NCI-H460 (cell line): ENCODE data around the gene ZMYM5.

DNA sequence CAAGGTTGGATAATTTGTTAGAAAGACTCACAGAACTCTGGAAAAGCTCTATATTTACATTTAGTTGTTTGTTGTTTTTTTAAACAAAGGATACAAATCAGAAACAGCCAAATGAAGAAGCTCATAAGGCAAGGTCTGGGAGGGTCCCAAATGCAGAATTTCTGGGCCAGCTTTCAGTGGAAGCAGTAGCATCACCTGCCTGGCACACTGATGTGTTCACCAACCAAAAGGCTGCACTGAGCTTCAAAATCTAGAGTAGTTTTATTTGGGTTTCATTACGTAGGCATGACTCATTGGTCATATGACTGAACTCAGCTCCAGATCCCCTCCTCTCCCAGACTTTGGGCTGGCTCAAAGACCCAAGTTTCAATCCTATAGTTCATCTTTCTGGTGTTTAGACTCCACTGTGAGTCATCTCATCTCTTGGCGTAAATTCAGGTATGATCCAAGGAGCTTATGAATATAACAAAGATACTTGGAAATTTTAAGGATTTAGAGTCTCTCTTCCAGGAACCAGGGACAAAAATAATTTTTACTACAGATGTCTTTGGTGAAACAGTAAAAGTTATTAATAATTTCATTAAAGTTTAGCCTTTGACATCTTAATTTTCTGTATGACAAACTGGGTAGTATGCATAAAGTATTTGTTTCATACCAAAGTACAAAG lies 17.7 kb downstream of the ZMYM5 start:
RAMPAGE:
- cytosol, long total RNA, result no peak
- long total RNA, result no peak
- nucleus, long total RNA, result no peak

RAMPAGE:
- cytosol, long total RNA, result start-site peak on the minus strand at chr13:19863450-19863536, 33 and 55 reads in 2 replicates
- long total RNA, result start-site peak on the minus strand at chr13:19863478-19863525, 24 and 22 reads in 2 replicates
- nucleus, long total RNA, result no peak
These were observed at the start of gene ZMYM5 for GRCh38 chr13:19863190-19863733. Gene ZMYM5, minus strand, starts transcription at chr13:19863649.

DNA sequence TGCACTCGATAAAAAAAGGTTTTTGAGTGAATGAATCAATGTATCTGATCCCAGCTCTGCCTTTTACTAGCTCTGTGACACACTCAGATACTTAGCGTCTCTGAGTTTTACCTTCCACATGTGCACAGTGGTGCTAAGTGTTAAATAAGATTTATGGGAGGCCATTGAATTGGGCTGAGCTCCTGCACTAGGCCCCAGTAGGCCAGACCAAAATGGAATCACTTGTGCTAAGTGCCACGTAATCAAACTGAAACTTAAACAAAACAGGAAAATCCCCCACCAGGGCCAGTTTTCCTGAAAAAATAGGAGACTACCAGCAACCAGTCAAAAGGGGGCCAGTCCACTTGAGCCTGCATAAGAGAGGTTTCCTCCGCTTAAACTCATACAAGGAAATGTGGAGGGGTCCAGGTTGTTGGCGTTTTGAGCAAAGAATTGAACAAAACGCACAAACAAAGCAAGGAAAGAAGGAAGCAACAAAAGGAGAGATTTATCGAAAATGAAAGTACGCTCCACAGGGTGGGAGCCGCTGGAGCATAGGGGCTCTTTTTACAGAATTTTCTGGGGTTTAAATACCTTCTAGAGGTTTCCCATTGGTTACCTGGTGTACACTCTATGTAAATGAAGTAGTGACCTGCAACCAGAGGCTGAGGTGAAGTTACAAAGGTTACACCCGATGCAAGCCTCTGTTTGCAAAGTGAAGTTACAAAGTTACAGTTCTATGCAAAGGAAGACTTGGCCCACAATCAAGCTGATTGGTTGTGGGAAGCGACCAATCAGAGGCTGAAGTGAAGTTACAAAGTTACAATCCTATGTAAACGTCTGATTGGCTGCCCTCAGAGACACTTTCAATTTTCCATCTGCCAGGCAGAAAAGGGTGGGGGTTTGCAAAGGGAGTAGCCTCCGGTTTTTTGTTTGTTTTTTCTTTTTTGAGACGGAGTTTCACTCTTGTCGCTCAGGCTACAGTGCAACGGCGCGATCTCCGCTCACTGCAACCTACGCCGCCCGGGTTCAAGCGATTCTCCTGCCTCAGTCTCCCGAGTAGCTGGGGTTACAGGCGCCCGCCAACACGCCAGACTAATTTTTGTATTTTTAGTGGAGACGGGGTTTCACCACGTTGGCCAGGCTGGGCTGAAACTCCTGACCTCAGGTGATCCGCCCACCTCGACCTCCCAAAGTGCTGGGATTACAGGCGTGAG lies 40.5 kb downstream of the GJA3 start:
RAMPAGE:
- cytosol, long total RNA, result no peak
- long total RNA, result no peak
- nucleus, long total RNA, result no peak

RAMPAGE:
- cytosol, long total RNA, result no peak
- long total RNA, result no peak
- nucleus, long total RNA, result no peak
These were observed 23.2 kb downstream of the GJA3 start for GRCh38 chr13:20137653-20138027.

DNA sequence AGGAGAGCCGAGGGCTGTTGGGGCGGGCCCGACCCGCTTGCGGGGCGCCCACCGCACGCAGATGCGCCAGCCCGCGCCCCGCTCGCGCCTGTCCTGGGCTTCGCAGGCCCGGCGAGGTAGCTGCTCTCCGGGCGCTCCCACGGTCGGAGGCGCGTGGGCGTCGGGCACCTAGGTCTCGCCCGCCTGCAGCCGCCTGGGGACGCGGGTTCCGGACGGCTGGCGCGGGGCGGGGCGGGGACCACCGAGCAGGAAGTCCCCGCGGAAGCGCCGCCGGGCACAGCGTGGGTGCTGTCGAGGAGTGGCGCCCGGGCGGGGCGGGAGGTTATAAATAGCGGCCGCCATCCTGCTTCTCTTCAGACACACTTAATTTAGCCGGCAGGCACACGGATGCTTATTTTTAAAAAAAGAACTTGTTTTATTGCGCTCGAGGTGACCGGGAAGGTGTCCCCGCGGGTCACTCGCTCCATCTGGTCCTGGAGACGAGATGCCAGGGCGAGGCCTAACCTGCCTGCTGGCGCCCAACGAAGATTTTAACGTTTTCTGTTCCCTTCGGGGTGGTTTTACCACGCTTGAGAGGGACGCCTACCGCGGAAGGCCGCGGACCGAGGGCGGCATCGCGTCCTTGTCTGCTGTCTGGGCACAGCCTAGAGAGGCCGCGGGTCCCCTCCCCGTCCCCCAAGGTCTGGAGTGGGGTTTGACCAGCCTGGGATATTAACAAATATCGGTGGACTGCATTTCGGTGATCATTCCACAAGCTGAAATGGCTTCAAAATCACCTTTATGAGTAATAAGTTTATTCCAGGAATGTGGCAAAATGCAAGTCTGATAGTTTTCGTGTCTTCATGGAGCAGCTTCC lies 724 bp upstream of the GJA3 start:
RAMPAGE:
- cytosol, long total RNA, result no peak
- long total RNA, result no peak
- nucleus, long total RNA, result no peak

RAMPAGE:
- cytosol, long total RNA, result no peak
- long total RNA, result no peak
- nucleus, long total RNA, result no peak
These were observed 1.7 kb downstream of the GJB2 start for GRCh38 chr13:20190806-20191584.

RAMPAGE:
- cytosol, long total RNA, result no peak
- long total RNA, result no peak
- nucleus, long total RNA, result no peak
These were observed 12.8 kb downstream of the GJB6 start for GRCh38 chr13:20219368-20219750.

DNA sequence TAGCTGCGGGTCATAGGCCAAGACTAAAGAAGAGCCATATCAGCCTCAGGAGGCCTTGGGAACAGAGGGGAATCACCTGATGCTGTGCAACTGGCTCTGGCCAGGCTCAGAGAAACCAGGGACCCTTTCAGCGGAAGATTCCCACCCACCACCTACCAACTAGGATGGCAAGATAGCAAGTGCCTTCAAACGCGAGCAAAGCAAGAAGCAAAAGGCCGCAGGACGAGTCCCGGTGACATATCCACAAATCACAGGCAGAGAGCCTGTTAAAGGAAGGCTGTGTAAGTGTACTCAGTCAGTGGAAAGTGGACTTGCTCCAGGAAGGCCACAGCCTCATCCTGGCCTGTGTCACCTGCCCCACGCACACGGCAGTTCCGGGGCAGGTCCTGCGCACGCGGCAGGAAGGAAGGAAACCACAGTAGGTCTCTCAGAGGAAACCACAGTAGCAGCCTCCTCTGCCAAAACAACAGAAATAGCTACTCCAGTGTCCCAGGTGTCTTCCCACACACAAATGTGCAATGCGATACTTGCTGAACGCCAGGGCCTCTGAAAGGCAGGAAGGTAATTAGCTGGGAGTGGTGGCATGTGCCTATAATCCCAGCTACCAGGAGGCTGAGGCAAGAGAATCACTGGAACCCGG lies 49.9 kb downstream of the CRYL1 start:
RAMPAGE:
- cytosol, long total RNA, result no peak
- long total RNA, result no peak
- nucleus, long total RNA, result no peak

DNA sequence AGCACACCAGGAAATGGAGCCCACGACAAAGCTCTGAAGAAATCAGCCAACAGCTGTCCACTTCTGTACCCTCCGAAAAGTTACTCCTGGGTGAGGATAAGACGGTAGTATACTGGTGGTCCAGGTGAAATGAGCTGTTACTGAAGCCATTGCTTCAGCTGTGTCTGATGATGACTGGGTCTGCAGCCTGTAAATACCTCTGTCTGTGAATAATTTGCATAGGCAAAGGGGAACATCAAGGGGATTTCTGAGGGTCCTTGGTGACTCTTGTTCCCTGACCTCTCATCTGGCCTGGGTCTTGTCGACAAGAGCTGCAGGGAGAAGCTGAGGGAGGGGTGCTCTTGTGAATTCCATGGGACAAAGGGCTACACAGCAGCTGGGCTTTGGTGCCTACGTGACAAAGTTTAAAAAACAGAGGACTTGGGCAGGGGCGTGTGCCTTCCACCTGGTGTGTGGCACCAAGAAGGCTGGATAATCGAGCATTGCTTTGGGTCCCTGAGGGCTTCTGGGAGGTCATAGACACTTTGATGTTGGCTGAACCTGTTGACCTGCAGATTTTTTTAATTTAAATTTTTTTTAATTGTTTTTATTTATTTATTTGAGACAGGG lies 19.0 kb upstream of the CRYL1 start:
RAMPAGE:
- cytosol, long total RNA, result no peak
- long total RNA, result no peak
- nucleus, long total RNA, result no peak

DNA sequence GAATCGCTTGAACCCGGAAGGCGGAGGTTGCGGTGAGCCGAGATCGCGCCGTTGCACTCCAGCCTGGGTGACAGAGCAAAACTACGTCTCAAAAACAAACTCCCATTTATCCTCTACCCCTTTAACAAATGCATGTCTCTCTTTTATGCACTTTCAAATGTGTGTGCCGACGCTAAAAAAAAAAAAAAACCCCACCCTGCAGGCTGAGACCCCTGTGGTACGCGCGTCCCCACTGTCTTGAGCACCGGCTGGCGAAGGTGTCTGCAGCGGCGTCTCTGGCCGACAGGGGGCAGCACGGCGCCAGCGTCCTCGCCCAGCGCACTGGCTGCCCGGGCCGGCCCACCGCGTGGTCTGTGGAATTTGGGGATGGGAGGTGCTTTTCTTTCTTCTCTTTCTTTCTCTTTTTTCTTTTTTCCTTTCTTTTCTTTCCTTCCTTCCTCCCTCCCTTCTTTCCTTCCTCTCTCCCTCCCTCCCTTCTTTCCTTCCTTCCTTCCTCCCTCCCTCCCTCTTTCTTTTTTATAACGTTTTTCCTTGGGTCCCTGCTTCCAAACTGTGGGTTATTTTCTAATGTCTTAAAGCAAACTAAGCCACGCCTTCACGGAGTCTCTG lies 9.1 kb downstream of the IL17D start:
RAMPAGE:
- cytosol, long total RNA, result no peak
- long total RNA, result no peak
- nucleus, long total RNA, result no peak

RAMPAGE:
- cytosol, long total RNA, result no peak
- long total RNA, result no peak
- nucleus, long total RNA, result no peak
These were observed 11.1 kb downstream of the IL17D start for GRCh38 chr13:20714491-20715123.

DNA sequence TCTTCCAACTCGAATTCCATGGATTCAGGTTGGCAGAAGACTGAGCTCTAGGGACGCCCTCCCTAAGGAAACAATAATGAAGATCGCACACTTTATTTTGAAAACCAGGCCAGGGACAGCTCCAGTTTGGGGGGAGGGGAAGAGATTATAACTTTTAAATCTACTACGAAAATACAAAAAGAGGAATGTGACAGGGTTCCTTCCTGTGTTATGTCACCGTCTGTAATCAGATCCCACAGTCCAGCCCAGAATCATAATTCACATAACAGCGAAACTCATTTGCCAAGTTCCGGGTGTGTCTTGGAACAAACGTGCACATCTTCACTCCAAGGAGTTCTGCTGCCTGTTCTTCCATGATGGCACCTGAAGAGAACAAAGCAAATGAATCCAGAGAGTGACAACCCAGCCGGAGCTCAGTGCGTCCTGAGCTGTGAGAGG lies 25.4 kb downstream of the IL17D start:
RAMPAGE:
- cytosol, long total RNA, result no peak
- long total RNA, result no peak
- nucleus, long total RNA, result no peak

RAMPAGE:
- cytosol, long total RNA, result no peak
- long total RNA, result no peak
- nucleus, long total RNA, result no peak
These were observed 24.3 kb upstream of the EEF1AKMT1 start for GRCh38 chr13:20798000-20798483.

GRCh38 chr13:21032928-21033931 lies 28.2 kb downstream of the LATS2 start:
RAMPAGE:
- cytosol, long total RNA, result no peak
- long total RNA, result no peak
- nucleus, long total RNA, result no peak

DNA sequence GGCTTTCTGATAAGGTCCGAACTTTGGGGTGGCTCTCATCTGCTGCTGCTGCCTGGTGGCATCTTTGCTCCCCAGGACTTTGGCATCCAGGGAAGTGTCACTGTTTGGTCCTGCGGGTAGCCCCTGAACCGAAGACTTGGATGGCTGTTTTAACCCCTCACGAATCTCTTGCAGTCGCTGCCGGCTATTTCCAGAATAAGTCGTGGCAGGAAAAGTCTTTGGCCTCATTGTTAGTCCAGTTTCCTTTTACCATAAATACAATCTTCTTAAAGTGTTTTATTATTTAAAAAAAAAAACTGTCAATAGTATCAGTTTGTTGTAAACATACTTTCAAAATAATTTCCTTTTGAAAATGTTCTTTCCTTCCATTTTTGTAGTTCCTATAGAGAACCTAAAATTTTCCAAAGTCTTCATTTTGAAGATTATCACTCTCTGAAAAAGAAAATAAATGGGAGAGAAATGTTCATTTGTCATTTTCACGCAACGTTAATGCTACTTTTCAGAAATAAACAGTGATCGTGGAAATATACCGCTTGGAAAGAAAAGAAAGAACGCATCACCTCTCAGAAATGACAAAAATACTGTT lies 15.5 kb downstream of the LATS2 start:
RAMPAGE:
- cytosol, long total RNA, result no peak
- long total RNA, result no peak
- nucleus, long total RNA, result no peak

RAMPAGE:
- cytosol, long total RNA, result no peak
- long total RNA, result no peak
- nucleus, long total RNA, result no peak
These were observed 6.9 kb downstream of the LATS2 start for GRCh38 chr13:21054285-21055132.

DNA sequence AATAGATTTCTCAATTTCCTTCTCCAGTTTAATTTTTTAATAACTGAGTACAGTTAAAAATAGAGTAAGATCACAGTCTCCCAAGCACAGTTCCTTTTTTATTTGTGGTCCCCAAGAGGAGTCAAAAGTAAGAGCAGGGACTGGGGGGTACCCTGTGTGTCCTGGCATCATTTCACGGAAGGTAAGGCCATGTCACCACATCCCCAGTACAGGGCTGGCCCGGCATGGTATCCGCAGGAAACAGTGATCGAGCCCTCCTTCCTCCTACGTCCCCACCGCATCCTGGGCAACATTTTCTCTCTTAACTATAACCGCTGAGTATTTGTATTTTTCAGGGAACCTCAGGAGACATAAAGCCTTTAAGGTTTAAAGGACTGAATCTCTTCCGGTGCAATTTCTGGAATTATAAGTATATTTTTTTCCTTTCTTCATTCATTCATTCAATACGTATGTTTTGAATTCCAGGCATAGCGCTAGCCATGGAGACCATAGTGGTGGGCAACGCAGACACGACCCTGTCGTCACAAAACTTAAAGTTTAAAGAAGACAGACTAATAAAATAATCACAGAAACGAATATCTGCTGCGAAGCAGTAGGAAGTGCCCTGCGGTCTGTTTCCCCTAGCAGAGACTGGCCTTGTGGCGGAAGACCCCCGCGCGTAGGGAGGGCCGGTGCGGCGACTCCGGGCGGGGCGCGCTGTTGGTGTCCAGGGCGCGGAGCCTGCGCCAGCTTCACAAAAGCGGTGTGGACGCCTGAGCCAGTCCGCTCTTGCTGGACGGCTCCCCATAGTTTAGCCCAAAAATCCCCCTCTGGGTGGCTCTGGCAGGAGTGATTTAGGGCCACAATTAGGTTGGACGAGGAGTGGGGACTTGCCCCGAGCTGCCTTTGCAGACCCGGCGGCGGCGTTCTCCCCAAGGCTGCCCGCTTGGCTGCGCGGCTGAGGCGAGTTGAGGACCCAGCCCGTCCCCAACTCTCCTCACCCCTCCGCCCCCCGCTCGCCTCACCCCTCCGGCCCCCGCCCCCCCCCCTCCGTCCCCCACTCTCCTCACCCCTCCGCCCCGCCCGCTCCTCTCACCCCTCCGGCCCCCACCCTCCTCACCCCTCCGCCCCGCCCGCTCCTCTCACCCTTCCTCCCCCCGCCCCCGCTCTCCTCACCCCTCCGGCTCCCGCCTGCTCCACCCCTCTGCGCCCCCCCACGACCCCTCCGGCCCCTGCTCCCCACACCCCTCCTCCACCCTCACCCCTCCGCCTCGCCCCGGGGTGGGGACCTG lies 14.0 kb upstream of the LATS2 start:
RAMPAGE:
- cytosol, long total RNA, result no peak
- long total RNA, result no peak
- nucleus, long total RNA, result no peak

DNA sequence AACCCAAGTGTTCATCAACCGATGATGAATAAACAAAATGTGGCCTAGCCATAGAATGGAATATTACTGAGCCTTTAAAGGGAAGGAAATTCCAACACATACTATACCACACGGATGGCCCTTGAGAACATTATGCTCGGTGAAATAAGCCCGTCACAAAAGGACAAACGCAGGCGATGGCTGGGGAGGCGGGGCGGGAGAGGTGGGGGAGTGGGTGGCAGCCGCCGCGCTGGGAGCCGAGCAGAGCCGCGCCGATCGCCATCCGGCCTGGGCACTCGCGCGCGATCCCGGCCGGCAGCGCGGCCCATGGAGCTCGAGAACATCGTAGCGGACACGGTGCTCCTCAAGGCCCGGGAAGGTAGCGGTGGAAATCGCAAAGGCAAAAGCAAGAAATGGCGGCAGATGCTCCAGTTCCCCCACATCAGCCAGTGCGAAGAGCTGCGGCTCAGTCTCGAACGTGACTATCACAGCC lies 140.2 kb downstream of the ZDHHC20 start:
RAMPAGE:
- cytosol, long total RNA, result no peak
- long total RNA, result no peak
- nucleus, long total RNA, result no peak

DNA sequence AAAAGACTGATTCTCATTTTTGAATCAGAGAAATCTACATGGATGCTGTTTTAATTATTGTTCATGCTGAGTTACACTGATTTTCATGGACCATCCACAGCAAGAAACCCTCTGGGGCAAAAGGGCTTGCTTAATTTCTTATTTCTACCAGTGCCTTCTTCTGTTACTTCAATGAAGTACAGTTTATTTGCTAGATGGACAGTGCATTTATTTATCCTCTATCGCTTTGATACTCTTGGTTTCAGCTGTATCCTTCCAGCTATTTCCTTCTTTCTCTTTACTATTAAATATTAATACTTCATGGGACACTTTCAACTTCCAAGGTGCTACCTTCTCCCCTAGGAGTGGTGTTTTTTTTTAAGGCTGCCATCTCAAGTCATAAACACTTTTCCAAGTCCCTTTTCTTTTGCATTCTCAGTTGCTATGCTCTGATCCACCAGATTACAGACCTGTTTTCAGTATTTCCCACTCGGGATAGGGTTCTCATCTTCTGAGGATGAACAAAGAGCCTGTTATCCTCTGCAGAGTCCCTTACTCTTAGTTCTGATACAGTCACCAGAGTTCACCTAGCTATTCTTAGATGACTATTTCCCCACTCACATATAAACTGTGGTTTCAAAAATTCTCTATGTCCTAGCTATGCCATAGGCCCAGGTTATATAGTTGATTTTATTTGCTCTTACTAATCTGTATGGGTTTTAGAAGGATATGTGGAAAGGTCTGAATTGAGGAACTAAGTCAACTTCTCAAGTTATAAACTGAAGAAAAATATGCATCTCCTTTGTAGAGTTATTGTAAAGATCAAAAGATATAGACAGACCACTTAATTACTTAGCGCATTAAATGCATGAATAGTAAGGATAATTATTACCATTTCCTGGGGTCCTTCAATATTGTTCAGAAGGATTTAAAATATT lies 16.0 kb downstream of the ZDHHC20 start:
RAMPAGE:
- cytosol, long total RNA, result no peak
- long total RNA, result no peak
- nucleus, long total RNA, result no peak

RAMPAGE:
- cytosol, long total RNA, result no peak
- long total RNA, result no peak
- nucleus, long total RNA, result no peak
These were observed 841 bp downstream of the ZDHHC20 start for GRCh38 chr13:21458240-21458683.